Spleen (tissue), 7 donors: ENCODE measurements around the gene DKK3.

DNA sequence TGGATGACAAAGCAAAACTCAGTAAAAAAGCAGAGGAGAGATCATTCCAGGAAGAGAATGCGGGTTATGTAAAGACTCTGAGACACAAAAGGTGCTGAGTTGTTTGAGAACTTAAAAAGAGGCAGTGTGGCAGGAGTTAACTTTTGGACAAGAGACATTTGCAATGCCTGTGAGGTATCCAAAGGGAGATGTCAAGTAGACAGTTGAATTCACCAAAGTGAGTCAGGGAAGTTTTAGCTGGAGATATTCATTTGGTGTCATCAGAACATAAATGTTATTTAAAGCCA, 14.4 kb upstream of the LYVE1 start:
- PRO-cap, 4 experiments: no peak in any of the 4 experiments
- RAMPAGE, long total RNA, 4 experiments: start-site peak on the plus strand in 2 of 4 experiments, centred at positions 74 to 98 of the sequence, 5 to 8 reads per replicate

GRCh38 chr11:10600893-10601337, 32.5 kb upstream of the LYVE1 start:
- PRO-cap, 4 experiments: peak in 1 of 4 experiments; most common plus-strand start chr11:10601093 (in 1); most common minus-strand start chr11:10601006 (in 1)
- RAMPAGE, long total RNA, 4 experiments: no peak in any of the 4 experiments

- PRO-cap, 4 experiments: peak in 3 of 4 experiments; most common plus-strand start chr11:10604722 (in 2); most common minus-strand start chr11:10604473 (in 1)
- RAMPAGE, long total RNA, 4 experiments: start-site peak on the minus strand in 2 of 4 experiments, at chr11:10604488-10604536 at its widest, 22 to 37 reads per replicate
These were observed 35.8 kb upstream of the LYVE1 start for GRCh38 chr11:10604091-10604867.

- PRO-cap, 4 experiments: no peak in any of the 4 experiments
- RAMPAGE, long total RNA, 4 experiments: no peak in any of the 4 experiments
These were observed 34.0 kb downstream of the IRAG1 start for GRCh38 chr11:10659526-10660084.

- PRO-cap, 4 experiments: peak in 1 of 4 experiments; most common minus-strand start chr11:10846636 (in 1)
- RAMPAGE, long total RNA, 4 experiments: no peak in any of the 4 experiments
These were observed 11.4 kb downstream of the ZBED5 start for GRCh38 chr11:10846363-10846984.

GRCh38 chr11:10930466-10931037, 72.7 kb upstream of the ZBED5 start:
- PRO-cap, 4 experiments: no peak in any of the 4 experiments
- RAMPAGE, long total RNA, 4 experiments: no peak in any of the 4 experiments

DNA sequence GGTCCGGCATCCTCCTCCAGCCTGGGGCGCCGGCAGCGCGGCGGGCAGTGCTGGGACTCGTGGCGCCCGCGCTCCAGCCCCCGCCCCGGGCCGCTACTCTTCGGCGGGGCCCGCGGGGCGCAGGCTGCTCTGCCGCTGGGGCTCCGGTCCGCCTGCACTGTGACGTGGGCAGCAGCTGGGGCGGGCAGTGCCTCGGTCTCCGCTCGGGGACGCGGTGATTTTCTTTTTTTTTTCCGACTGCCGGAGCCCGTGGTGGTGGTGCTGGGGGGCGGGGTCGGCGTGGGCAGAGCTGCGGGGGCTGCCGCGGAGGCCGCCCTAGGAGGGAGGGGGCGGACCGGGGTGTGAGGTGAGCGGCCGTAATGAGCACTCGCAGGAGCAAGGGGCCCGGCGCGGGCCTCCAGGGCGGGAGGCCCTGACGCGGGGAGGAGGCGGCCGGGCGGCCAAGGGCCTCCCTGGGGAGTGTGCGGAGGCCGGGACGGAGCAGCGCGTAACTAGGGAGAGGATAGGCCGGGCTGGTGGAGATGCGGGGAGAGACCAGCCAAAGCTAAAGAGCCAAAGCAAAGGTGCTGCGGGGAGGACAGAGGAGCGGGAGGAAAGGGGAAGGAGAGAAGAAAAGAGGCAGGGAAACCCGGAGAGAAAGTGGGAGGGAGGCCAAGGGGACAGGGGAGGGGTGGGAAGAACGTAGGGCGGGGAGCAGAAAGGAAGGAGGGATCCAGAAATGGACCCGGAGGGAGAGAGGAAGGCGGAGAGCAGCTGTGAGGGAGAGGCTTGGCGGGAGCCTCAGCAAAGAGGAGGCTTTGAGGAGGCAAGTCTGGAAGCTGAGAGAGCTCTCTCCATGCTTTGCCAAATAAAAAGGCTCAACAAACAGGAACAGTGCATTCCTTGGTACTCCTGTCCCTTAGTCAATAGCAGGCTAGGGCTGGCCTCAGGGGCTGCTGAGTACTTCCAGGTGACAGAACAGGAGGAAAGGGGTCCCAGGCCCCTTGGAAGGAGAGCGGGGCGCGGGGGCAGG, 73.5 kb upstream of the ZBED5 start:
- PRO-cap, 4 experiments: peak in 4 of 4 experiments; most common plus-strand start position 378 of the sequence (in 3); most common minus-strand start position 95 of the sequence (in 4)
- RAMPAGE, long total RNA, 4 experiments: no peak in any of the 4 experiments

DNA sequence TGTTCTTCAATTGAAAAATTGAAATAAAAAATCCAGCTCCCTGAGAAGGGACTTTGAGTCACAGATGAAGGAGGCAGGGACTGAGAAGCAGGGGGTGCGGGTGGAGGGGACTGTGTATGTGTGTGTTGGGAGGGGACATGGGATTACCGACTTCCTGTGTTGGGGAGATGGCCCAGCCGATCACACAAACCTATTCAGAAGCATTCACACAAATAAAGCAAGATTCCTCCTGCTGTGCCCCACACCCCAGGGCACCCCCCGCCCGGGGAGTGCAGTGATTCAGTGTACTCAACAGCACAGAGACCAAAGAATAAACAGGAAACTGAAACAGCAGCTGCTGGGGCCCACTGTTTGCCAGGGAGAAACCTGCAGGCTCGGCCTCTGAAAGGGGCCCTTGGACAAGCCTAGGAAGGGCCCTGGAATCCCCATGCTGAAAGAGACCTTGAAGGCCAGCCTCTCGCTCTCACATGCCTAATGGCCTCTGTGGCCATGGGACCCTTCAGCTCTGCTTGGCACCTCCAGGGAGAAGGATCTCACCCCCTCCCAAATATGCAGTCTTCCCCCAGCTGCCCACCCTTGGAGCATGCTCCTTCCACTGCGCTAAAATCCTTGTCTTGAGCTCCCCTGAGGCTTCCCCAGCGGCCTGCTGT, 73.0 kb downstream of the CSNK2A3 start:
- PRO-cap, 4 experiments: no peak in any of the 4 experiments
- RAMPAGE, long total RNA, 4 experiments: no peak in any of the 4 experiments

GRCh38 chr11:11582025-11582824, 39.6 kb downstream of the GALNT18 start:
- PRO-cap, 4 experiments: no peak in any of the 4 experiments
- RAMPAGE, long total RNA, 4 experiments: no peak in any of the 4 experiments

DNA sequence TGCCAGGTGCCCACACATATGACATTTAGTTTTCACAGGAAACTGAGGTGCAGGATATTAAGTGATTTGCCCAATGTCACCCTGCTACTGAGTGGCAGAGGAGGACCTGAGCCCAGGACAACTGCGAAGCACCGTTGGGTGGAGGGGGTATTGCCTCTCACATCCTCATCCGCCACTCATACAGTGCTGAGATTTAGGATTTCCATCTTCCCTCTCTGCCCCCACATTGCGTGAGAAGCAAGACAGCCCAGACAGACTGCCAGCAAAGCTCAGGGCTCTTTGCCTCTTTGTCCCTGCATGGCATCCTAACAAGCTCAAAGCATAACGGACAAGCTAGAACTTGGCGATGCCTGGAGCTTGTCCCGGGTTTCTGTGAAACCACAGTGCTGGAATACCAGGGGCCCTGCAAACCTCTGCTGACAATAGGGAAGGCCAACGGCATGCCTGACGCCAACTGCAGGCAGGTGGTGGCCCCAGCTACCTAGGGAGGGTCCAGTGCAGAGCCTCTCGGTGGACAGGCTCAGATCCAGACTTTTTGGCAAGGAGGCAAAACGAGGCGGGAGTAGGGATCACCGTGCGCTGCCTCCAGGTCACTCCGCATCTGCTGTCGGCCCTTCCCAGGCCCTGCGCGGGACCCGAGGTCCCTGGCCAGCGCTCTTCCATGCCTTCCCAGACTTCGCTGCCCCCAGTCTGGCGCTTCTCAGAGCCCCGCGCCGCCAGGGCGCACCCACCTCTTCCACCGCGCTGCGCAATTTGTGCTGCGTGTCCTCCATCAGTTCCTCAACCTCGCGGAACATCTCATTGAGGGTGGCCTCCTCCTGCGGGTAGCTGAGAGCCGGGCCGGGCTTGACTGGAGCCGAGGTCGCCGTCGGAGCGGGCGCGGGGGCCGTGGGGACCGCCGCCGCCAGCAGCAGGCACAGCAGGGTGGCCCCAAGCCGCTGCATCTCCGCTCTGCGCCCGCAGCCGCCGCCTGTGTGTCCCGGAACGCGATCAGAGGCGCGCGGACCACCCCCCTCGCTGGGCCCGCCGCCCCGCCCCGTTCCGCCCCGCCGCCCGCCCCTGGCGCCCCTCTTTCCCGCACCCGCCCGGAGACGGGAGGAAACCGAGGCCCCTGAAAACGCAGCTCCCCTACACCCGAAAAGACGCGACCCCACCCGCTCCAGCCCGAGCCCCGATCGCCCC, at the start of gene DKK3:
Gene DKK3 (minus strand): TSS at position 988 of the 1,182 bp plus-strand sequence.
- PRO-cap, 4 experiments: peak in 4 of 4 experiments; most common plus-strand start position 1,088 of the sequence (in 3); most common minus-strand start position 988 of the sequence (in 4)
- RAMPAGE, long total RNA, 4 experiments: no peak in any of the 4 experiments

- PRO-cap, 4 experiments: no peak in any of the 4 experiments
- RAMPAGE, long total RNA, 4 experiments: no peak in any of the 4 experiments
These were observed 30.2 kb upstream of the MICAL2 start for GRCh38 chr11:12079956-12080773.

- PRO-cap, 4 experiments: no peak in any of the 4 experiments
- RAMPAGE, long total RNA, 4 experiments: no peak in any of the 4 experiments
These were observed 40.4 kb downstream of the MICAL2 start for GRCh38 chr11:12150820-12151197.

GRCh38 chr11:12182459-12183104, 72.2 kb downstream of the MICAL2 start:
- PRO-cap, 4 experiments: no peak in any of the 4 experiments
- RAMPAGE, long total RNA, 4 experiments: no peak in any of the 4 experiments

DNA sequence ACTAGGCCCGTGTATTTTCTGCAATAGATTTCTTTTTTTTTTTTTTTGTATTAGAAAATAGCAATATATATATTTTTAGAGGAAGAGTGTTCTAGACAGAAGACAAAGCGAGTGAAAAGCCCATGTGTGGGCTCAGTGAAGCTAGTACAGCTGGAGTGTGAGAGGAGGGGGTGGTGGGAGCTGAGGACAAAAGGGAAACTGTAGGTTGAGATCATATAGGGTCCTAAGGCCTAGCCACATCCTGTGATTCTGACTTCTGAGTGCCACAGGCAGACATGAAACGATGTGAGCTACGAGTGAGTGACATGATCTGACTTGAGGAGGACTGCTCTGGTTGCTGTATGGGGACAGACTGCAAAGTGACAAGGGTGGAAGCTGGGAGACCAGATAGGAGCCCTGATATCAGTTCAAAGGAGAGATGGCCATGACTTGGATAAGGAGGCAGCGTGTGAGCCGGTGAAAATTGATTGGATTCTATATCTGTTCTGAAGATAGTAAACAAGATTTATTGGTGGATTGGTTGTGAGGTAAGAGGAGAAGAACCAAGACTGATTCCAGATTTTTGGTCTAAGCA, 85.4 kb downstream of the MICAL2 start:
- PRO-cap, 4 experiments: peak in 4 of 4 experiments; most common plus-strand start position 306 of the sequence (in 4)
- RAMPAGE, long total RNA, 4 experiments: start-site peak on the plus strand in 3 of 4 experiments, centred at positions 261 to 289 of the sequence, 17 to 25 reads per replicate

DNA sequence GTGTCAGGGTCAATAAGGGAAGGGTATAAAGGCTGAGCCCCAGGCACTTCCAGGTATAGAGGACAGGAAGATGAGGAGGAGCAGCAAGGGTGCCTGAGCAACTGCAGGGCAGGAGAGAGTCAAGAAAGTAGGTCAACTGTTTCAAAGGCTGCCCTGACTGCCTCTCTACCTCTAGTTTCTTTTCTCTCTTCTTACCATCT, 86.0 kb downstream of the MICAL2 start:
- PRO-cap, 4 experiments: no peak in any of the 4 experiments
- RAMPAGE, long total RNA, 4 experiments: no peak in any of the 4 experiments

DNA sequence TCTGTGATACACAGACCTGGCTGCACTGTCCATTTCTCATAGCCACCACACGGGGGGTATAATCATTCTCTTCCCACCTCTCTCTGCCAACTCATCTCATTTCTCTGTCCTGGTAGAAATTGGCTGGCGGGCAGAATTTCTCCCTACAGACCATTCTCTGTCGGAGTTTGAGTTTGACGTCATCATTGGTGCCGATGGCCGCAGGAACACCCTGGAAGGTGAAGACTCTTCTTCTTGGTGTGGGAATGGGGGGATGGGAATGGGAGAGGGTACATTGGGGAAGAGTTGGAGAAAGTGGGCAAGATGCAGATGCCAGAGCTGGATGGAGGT, 99.0 kb downstream of the MICAL2 start:
- PRO-cap, 4 experiments: no peak in any of the 4 experiments
- RAMPAGE, long total RNA, 4 experiments: no peak in any of the 4 experiments

DNA sequence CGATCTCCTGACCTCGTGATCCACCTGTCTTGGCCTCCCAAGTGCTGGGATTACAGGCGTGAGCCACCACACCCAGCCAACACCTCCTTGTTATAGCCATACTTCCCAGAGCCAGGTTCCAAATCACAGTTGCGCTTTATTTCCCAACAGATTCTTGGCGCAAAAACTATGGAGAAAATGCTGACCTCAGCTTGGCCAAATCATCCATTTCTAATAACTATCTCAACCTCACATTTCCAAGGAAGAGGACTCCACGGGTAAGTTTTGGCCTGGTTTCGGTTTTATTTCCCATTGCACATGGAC, 116.4 kb downstream of the MICAL2 start:
- PRO-cap, 4 experiments: no peak in any of the 4 experiments
- RAMPAGE, long total RNA, 4 experiments: no peak in any of the 4 experiments

DNA sequence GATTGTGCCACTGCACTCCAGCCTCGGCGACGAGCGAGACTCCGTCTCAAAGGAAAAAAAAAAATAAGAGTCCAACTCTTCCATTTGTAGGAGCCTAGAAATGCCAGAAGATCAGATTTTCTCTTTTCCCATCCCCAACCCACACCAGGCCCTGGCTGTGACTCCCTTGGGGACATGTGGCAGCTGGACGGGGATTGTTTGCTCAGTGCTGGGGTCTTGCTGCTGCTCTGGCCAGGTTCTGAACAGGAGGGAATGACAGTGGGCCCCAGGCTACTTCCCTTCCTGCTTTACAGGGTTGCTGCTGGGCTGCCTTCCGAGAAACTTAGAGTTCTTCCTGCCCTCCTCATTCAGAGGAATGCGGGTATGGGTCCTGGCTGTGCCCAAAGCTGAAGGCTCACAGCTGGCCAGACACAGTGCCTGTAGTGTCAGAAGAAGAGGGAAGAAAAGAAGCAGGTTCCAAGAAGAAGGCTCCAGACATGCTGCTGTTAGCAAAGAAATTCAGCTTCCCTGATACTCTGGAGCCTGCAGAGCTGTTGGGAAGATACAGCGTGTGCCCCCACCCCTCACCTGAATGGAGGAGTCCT, 108.3 kb upstream of the PARVA start:
- PRO-cap, 4 experiments: no peak in any of the 4 experiments
- RAMPAGE, long total RNA, 4 experiments: no peak in any of the 4 experiments

DNA sequence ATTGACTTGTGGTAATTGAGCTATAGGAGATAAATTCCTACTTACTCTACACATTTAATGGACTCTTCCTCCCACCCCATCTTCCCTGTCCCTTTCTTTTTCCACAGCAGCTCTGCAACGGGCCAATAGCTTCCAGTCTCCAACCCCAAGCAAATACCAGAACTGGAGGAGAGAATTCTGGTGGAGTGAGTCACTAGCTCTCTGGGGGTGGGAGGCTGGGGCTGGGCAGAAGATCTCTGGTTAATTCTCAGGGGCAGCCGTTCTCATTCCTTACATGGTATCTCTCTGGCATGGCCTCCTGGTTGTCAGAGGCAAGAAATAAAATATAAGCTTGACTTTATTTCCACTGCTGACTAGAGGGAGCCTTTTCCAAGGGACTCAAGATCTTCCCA, 90.4 kb upstream of the PARVA start:
- PRO-cap, 4 experiments: no peak in any of the 4 experiments
- RAMPAGE, long total RNA, 4 experiments: no peak in any of the 4 experiments

DNA sequence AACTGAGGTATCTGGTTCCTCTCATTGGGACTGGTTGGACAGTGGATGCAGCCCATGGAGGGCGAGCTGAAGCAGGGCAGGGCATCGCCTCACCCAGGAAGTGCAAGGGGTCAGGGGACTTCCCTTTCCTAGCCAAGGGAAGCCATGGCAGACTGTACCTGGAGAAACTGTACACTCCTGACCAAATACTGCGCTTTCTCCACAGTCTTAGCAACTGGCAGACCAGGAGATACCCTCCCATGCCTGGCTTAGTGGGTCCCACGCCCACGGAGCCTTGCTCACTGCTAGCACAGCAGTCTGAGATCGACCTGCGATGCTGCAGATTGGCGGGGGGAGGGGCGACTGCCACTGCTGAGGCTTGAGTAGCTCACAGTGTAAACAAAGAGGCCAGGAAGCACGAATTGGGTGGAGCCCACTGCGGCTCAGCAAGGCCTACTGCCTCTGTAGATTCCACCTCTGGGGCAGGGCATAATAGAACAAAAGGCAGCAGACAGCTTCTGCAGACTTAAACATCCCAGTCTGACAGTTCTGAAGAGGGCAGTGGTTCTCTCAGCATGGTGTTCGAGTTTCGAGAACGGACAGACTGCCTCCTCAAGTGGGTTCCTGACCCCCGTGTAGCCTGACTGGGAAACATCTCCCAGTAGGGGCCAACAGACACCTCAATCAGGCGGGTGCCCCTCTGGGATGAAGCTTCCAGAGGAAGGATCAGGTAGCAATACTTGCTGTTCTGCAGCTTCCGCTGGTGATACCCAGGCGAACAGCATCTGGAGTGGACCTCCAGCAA, 11.1 kb upstream of the PARVA start:
- PRO-cap, 4 experiments: no peak in any of the 4 experiments
- RAMPAGE, long total RNA, 4 experiments: no peak in any of the 4 experiments